ENCODE measurements around a stretch of chr20.

GRCh38 chr20:48624893-48626026, 202.5 kb downstream of the PREX1 start:
- RRBS, result 60% methylated on average over 4 of the region's 39 CpGs
CAGE:
- cytosol, long polyA plus RNA, result no peak
- long polyA plus RNA, result no peak
- nucleus, long polyA plus RNA, result no peak

DNA sequence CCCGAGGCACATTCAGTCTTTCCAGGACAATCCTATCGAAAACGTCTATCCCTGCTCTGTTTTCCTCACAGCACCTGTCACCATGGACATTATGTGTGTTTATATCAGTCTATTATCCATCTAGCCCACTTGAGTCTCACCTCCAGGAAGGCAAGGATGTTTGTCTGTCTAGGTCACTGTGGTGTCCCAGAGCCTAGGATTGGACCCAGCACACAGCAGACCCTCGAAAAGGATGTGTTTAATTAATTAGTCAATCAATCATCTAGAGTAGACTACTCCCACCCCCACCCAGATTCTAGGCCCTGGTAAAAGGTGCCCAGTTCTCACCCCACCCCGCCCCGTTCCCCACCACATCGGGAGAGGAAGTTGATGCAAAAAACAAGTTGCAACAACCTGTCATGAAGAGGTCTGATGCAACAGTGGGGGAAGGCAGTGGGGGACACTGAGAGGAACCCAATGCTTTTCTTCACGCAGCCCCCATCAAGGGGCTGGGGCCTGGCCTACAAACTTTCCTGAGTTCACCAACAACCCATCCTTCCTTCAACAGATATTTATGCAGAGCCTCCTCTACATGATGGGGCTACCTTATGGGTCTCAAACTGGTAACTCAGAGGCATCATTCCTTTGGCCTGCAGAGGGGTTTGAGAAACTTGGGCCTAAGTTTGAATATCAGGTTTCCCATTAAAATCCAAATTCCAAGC, 66.5 kb downstream of the PREX1 start:
- RRBS, result no CpG with 5 or more reads among the region's 8 CpGs
CAGE:
- cytosol, long polyA plus RNA, result no peak
- long polyA plus RNA, result no peak
- nucleus, long polyA plus RNA, result no peak

GRCh38 chr20:48776512-48776711, 51.4 kb downstream of the PREX1 start:
- RRBS, result no CpG with 5 or more reads among the region's 3 CpGs
CAGE:
- cytosol, long polyA plus RNA, result no peak
- long polyA plus RNA, result no peak
- nucleus, long polyA plus RNA, result no peak

DNA sequence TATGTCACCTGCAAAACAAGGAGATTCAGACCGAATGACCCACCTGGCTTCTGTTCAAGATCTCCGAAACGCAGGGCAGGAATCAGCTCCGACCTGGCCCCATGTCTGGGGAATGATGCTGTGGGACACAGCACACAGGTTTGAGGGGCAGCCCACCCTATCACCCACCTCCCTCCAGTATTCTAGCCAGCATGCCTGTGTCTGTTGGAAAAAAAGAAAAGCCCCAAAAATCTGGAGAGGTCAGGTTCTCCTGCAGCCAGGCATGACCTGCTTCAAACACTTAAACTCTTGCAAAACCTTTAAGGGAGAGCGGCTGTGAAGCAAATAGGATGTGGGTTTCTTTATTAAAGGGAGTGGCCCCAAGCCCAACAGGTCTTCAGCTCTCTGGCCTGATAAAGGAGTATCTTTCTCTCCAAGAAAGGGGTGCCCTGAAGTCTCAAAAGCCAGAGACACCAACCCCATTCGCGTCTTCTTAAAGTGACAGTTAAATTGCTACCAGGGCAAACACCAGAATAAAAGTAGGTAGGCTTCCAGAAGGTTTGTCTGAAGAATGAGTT, 6.4 kb downstream of the PREX1 start:
- RRBS, result no CpG with 5 or more reads among the region's 7 CpGs
CAGE:
- cytosol, long polyA plus RNA, result no peak
- long polyA plus RNA, result no peak
- nucleus, long polyA plus RNA, result no peak

DNA sequence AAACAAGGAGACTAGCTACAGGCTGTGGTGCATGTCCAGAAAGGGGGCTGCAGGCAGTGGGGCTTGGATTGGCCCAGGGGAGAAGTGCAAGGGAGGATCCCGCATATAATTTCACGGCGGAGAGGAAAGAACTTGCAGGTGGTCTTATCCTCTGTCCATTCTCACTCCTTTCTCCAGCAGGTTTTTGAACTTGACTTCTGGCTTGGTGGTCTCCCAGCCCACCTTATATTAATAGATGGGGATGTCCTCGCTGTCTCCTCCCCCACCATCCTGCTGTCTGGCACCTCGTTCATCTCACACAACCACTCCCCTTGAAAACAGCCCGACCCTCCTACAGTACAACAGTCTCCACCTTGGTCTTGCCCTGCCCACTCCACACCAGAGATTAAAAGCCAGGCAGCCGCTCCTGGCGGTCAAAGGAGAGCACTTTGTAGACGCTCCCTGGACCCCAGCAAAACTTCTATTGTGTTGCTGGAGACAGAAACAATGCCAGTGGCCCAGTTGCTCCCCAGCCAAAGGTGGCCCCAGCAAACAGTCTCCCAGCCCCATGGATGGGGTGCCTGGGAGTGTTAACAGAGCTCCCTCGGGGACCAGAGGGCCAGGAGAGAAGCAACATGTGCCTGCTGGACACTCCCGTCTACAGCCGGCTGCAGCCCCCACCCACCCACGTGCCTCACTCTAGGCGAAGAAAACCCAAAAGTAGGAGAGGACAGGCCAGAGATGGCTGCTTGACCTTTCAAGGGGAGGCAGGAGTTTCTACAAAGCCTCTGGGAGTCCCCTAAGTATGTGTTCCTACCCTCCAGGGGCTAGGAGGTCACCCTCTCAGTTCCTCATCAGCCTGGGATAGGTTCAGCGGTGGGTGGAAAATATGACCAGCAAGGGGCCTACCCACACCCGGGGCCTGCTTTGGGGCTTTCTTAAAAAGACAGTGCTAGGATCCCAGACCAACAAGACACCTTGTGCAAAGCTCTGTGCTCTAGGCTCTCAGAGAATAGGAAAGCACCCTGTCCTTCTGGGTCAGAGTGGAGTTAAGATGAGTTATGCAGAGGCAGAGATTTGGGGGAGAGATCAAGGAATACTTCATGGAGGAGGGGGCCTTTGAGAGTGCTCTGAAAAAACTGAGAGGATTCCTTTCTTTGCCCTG, 18.8 kb upstream of the PREX1 start:
- RRBS, result no CpG with 5 or more reads among the region's 16 CpGs
CAGE:
- cytosol, long polyA plus RNA, result no peak
- long polyA plus RNA, result no peak
- nucleus, long polyA plus RNA, result no peak

DNA sequence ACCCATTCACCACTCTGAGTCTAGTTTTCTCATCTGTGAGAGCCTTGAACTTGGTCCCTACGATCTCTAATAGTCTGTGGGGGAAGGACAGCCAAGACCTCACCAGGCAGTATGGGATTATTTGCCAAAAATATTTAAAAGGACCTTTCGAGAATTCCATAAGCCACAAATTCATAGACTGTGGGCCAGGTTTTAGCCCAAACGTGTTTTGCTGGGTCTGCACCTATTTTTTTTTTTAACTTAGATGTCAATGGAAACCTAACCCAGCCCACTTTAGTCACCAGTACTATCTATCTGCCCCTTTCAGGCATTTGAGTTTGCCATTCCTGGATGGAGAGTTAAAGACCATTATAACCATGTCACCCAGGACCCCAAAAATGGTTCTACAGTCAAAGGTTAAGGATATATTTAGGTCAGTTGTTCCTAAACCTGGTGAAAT, 24.0 kb upstream of the PREX1 start:
- RRBS, result no CpG with 5 or more reads among the region's 3 CpGs
CAGE:
- cytosol, long polyA plus RNA, result no peak
- long polyA plus RNA, result no peak
- nucleus, long polyA plus RNA, result no peak

- RRBS, result no CpG with 5 or more reads among the region's 5 CpGs
CAGE:
- cytosol, long polyA plus RNA, result no peak
- long polyA plus RNA, result no peak
- nucleus, long polyA plus RNA, result no peak
Measured at GRCh38 chr20:48983259-48984275, 62.1 kb downstream of the ARFGEF2 start.

- RRBS, result no CpG with 5 or more reads among the region's 9 CpGs
CAGE:
- cytosol, long polyA plus RNA, result no peak
- long polyA plus RNA, result no peak
- nucleus, long polyA plus RNA, result no peak
Measured at GRCh38 chr20:48990847-48991528, 55.1 kb upstream of the CSE1L start.

DNA sequence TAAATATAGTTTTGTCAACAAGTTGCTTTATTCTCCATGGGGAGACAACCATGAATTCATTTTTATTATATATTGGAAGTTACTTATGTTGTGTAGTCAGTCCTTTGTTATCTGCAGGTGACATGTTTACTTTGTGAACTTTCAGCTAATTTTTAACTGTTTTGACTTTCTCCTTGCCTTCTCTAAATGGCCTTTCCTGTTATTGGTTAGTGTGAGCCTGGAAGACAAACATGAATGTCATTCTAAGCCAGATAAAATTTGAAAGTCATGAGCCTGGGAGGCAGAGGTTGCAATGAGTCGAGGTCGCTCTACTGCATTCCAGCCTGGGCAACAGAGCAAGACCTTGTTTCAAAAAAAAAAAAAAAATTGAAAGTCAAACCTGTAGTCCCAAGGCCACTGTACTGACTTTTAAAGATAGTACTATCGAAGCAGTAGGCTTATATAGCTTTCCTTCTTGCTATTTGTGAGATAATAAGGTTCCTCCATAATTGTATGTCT, 37.0 kb upstream of the CSE1L start:
- RRBS, result no CpG with 5 or more reads among the region's 3 CpGs
CAGE:
- cytosol, long polyA plus RNA, result no peak
- long polyA plus RNA, result no peak
- nucleus, long polyA plus RNA, result no peak

DNA sequence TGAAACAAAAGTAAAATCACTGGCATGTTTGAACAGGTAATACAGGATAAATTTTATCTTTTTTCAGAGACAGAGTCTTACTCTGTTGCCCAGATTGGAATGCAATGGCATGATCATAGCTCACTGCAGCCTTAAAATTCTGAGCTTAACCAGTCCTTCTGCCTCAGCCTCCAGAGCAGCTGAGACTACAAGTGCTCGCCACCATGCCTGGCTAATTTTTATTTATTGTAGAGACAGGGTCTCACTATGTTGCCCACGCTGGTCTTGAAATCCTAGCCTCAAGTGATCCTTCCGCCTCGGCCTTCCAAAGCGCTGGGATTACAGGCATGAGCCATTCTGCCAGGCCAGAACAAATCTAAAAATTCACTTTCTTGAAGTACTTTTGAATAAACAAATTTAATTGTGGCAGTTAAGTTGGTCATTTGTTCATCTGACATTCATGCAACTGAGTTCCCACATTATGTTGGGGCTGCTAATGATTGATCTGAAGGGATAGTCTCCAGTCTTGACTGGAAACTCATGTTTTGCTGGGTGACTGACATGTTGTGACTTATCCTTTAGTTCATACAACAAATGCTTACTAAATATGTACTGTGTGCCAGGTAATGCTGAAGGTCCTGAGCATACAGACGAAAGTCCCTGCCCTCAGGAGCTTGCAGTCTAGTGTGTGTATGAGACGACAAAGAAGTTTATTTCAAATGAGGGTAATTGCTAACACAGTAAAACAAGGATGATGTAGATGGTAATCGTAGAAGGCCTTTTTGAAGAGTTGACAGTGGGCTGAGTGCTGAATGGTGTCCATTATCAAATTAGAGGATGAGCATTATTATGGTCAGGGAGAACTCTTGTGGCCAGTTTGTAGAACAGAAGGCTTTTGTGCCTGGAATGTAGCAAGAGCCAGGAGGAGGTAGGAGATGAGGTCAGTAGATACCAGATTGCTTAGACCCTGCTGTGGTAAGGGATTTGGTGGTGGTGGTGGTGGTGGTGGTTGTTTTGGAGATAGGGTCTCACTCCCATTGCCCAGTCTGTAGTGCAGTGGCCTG, 5.9 kb downstream of the CSE1L start:
- RRBS, result no CpG with 5 or more reads among the region's 8 CpGs
CAGE:
- cytosol, long polyA plus RNA, result no peak
- long polyA plus RNA, result no peak
- nucleus, long polyA plus RNA, result no peak

DNA sequence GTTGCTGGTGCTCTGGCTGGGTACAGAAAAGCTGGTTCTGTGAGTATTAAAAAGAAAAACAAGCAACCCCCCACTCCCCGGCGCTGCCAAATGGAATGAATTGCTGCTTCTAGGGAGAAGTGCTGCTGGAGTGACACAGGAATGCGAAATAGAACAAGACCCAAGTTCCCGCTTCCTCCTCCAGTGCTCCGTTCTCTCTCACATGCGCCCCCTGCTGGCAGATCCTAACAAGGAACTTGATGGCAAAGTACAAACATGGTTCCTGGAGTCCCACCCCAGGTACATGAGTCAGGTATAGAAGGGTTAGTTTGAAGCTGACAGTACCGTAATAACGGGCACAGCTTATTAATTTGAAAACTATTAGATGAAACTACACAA, 2.1 kb upstream of the DDX27 start:
- RRBS, result no CpG with 5 or more reads among the region's 8 CpGs
CAGE:
- cytosol, long polyA plus RNA, result no peak
- long polyA plus RNA, result no peak
- nucleus, long polyA plus RNA, result no peak

DNA sequence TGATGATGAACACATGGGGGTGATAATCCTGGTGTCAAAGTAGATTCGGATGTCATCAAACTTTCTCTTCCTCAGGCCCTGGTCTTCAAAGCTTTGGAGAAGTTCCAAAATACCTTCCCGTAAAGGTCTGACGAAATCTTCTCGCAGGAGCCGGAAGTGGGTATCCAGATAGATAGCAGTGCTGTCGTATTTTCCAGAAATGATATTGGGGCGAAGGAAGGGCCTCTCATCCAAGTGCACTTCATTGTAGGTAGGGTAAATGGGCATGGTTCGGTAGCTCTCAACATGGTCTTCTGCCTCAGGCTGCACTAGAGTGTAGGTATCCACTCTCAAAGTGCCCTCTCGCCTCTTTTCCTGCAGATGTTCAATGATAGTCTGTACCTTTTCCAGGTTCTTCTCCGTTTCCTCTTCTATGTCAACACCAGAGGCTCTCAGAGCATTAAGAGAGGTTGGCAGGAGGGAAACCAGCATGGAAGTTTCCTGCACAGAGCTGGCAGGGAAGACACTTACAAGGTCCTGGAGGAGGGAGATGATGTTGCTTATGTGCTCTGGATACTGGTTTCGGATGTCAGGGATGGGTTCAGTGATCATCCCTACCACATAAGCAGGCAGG, 7.2 kb downstream of the ZNFX1 start:
- RRBS, result no CpG with 5 or more reads among the region's 11 CpGs
CAGE:
- cytosol, long polyA plus RNA, result no peak
- long polyA plus RNA, result no peak
- nucleus, long polyA plus RNA, result no peak

DNA sequence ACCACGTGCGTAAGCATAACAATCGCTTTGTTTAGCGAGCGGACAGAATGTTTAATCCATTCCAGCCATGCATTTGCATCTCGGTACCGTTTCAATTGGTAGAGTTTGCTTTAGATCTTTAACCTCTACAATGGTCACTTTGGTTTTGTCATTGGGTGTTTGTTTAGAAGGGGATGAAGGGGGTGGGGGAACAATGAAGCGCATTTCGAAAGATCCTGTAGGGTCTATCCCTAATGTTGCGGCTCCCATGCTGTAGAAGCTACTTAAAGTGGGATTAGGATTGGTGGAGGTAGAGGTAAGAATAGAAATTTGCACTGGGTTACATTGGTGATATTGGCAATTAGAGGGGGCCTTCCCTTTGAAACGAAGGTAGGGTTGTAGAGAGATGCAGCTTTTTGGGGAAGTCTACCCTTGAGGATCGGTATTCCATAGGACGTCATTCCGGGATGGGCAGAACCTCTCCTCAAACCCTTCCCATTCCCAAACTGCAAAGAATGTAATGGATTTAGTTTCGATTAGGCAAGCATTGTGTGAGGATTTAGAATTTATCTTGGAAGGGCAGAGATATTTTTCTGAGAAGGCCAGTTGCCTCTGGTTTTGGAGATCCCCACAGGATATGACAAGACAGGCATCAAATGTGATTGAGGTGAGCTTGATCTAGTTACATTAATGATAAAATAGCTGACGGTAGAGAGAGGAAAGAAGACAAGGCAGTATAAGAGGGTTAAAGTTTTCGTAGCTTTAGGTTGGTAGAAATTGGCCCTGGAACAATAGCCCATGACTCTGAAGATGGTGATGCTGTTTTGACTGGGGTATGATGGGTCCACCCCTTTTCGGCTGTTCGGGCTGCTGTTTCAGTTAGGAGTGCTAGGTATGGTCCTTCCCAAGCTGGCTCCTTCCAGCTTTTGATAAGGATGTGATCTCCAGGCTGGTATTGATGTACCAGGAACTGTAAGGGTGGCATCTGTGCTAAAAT, 5.4 kb upstream of the ZNFX1 start:
- RRBS, result no CpG with 5 or more reads among the region's 19 CpGs
CAGE:
- cytosol, long polyA plus RNA, result no peak
- long polyA plus RNA, result no peak
- nucleus, long polyA plus RNA, result start-site peak on the plus strand centred at position 280 of the sequence, 204 bp wide, 22 and 23 reads in 2 replicates

GRCh38 chr20:49360399-49360628, 82.5 kb upstream of the ZNFX1 start:
- RRBS, result no CpG with 5 or more reads among the region's 1 CpG
CAGE:
- cytosol, long polyA plus RNA, result no peak
- long polyA plus RNA, result no peak
- nucleus, long polyA plus RNA, result no peak

GRCh38 chr20:49395094-49395850, 87.2 kb downstream of the KCNB1 start:
- RRBS, result no CpG with 5 or more reads among the region's 27 CpGs
CAGE:
- cytosol, long polyA plus RNA, result no peak
- long polyA plus RNA, result no peak
- nucleus, long polyA plus RNA, result no peak

DNA sequence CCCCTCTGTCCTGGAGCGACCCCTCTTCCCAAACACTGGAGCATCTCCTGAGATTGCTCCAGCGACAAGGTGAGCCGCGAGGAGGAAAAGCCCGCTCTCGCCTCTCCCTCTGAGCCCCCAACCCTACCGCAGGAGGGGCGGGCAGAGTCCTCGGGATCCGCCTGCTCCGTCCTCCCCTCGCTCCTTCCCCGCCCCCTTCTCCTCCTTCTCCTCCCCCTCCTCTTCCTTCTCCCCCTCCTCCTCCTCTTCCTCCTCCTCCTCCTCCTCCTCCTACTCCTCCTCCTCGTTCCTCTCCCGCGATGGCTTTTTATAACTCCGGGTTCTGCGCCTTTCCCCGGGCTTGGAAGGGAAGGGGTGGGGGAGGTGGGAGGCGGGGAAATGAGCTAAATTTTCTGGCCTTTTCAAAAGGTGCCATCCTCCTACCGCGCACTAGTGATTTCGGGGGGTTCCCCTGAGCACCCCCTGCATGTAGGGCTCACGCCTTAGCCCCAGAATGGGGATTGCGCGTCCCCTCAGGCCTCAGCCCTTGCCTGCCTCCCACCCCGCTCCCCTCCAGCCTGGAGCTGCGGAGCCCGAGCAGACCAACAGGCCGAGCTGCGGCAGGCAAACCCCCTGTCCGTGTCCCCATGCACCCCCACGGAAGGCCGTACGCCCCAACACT, 940 bp upstream of the KCNB1 start:
- RRBS, result no CpG with 5 or more reads among the region's 35 CpGs
CAGE:
- cytosol, long polyA plus RNA, result no peak
- long polyA plus RNA, result no peak
- nucleus, long polyA plus RNA, result no peak

- RRBS, result no CpG with 5 or more reads among the region's 9 CpGs
CAGE:
- cytosol, long polyA plus RNA, result no peak
- long polyA plus RNA, result no peak
- nucleus, long polyA plus RNA, result no peak
Measured at GRCh38 chr20:49584015-49584557, 16.1 kb upstream of the PTGIS start.

- RRBS, result no CpG with 5 or more reads among the region's 36 CpGs
CAGE:
- cytosol, long polyA plus RNA, result no peak
- long polyA plus RNA, result no peak
- nucleus, long polyA plus RNA, result no peak
Measured at GRCh38 chr20:49611069-49611463, 43.1 kb upstream of the PTGIS start.

GRCh38 chr20:49656318-49656908, 57.3 kb downstream of the B4GALT5 start:
- RRBS, result no CpG with 5 or more reads among the region's 7 CpGs
CAGE:
- cytosol, long polyA plus RNA, result no peak
- long polyA plus RNA, result no peak
- nucleus, long polyA plus RNA, result no peak

- RRBS, result no CpG with 5 or more reads among the region's 2 CpGs
CAGE:
- cytosol, long polyA plus RNA, result no peak
- long polyA plus RNA, result no peak
- nucleus, long polyA plus RNA, result no peak
Measured at GRCh38 chr20:49658497-49658890, 55.2 kb downstream of the B4GALT5 start.